Upper lobe of left lung (tissue), 5 donors: ENCODE measurements around the genes ASIC2, SLFN5 and PEX12.

DNA sequence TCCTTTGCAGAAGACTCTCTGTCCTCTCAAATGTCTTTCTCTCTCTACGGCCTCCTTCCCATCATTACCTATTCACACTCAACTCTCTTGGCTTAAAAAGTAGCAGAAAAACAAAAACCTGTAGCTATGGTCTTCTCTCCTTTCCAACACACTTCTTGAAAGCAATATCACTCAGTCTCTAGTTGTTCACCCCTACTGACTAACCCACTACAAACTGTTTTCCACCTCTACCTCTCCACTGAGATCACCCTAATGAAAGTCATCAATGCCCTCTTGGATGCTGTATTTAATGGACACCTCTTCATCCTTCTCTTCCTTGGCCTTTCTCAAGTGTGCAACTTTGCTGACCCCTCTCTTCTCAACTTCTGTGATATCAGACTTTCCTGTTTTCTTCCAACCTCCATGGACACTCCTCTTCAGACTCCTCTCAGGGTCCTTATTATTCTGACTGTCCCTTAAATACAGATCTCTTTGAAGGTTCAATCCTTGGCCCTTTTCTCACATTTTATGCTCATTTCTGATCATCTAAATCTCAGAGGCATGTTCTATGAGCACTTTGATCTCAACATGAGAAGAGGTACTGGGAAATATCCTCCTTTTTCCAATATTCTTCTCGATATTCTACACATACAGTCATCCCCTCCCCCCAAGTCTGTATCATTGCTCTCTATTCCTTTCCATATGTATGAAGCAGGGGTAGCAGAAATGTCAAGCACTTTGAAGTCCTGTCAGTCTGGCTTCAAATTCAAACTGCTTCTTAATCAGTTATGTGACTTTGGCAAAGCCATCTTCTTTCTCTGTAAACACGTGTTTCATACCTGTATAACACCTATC is 20.4 kb downstream of the MYO1D start:
- PRO-cap, 2 experiments = no peak in any of the 2 experiments
- RAMPAGE, long total RNA, 4 experiments = start-site peak on the minus strand in 1 of 4 experiments, centred at position 163 of the sequence, 5 reads per replicate

GRCh38 chr17:33293022-33293668 is at the start of gene ASIC2:
Gene ASIC2 (minus strand): TSS chr17:33293295.
- PRO-cap, 2 experiments = no peak in any of the 2 experiments
- RAMPAGE, long total RNA, 4 experiments = no peak in any of the 4 experiments

DNA sequence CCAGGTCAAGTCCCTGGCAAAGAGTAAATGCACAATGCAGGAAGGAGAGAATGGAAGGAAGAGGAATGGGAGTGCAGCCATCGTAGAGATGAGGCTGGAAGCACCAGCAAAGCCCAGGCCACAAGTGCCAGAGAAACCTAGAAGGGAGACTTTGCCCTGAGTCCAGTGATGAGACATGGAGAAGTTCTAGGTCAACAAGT is 120.7 kb upstream of the CCL2 start:
- PRO-cap, 2 experiments = no peak in any of the 2 experiments
- RAMPAGE, long total RNA, 4 experiments = no peak in any of the 4 experiments

GRCh38 chr17:34851973-34852606 is 109.2 kb downstream of the CCT6B start:
- PRO-cap, 2 experiments = no peak in any of the 2 experiments
- RAMPAGE, long total RNA, 4 experiments = no peak in any of the 4 experiments

DNA sequence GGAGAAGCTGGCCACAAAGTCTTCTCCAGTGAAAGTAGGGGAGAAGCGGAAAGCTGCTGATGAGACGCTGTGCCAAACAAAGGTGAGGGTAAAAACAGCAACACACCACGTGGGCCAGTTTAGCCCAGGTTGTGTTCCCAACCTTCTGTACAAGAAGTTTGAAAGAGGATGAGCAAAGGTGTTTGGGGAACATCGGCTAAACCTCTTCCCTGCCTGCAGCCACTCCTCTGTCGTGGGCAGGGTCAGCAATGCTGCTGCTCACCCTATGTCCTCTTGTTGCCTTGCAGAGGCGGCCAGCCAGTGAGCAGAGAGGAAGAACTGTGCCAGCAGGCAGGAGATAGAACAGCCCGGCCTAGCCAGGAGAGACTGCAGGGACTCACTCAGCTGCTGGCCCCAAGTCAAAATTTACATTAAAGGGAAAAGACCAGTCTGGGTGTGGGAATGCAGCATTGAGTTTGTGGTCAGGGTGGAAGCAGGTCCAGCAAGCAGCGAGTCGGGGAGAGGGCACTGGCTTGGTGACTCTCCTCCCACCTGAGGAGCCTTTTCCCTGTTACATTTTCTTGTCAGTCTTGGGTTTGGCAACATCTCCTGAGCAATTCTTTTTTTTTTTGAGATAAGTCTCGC is 22.5 kb downstream of the LIG3 start:
- PRO-cap, 2 experiments = no peak in any of the 2 experiments
- RAMPAGE, long total RNA, 4 experiments = no peak in any of the 4 experiments

GRCh38 chr17:35005242-35006304 is 25.3 kb downstream of the LIG3 start:
- PRO-cap, 2 experiments = no peak in any of the 2 experiments
- RAMPAGE, long total RNA, 4 experiments = no peak in any of the 4 experiments

GRCh38 chr17:35026188-35026840 is 37.2 kb downstream of the RFFL start:
- PRO-cap, 2 experiments = no peak in any of the 2 experiments
- RAMPAGE, long total RNA, 4 experiments = no peak in any of the 4 experiments

DNA sequence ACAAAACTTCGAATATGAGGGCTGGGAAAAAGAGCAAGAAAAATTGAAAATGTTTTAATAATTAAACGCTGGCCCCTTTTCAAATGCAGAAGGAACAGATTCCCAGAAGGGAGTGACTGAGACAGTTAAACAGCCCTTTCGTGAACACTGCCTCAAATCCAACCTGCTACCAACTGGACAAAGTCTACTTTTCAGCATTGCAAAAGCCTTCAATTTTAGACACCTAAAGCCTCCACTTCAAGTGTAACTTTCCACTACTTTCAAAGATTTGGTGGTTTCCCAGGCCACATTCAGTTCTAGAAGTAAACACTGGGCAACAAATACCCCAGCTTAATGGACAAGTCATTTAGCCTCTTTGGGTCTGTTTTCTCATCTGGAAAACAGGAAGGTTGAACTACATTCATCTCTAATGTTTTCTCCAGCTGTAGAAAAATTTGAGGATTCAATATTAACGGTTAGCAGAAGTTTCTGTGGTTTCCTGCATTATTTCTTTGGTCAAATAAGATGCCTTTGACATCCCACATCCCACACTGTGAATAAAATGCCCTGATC is 11.8 kb downstream of the RFFL start:
- PRO-cap, 2 experiments = no peak in any of the 2 experiments
- RAMPAGE, long total RNA, 4 experiments = start-site peak on the minus strand in 1 of 4 experiments, centred at position 194 of the sequence, 6 reads per replicate

GRCh38 chr17:35130014-35131202 is 9.0 kb downstream of the FNDC8 start:
- PRO-cap, 2 experiments = no peak in any of the 2 experiments
- RAMPAGE, long total RNA, 4 experiments = no peak in any of the 4 experiments

GRCh38 chr17:35213342-35213956 is 19.3 kb upstream of the SLC35G3 start:
- PRO-cap, 2 experiments = no peak in any of the 2 experiments
- RAMPAGE, long total RNA, 4 experiments = no peak in any of the 4 experiments

GRCh38 chr17:35242812-35243424 is at the start of gene SLFN5:
Gene SLFN5 (plus strand): TSS chr17:35243072.
- PRO-cap, 2 experiments = peak in 2 of 2 experiments; most common plus-strand start chr17:35243069 (in 1); most common minus-strand start chr17:35242908 (in 1)
- RAMPAGE, long total RNA, 4 experiments = start-site peak on the plus strand in 4 of 4 experiments, at chr17:35243067-35243076 at its widest, 313 to 1,193 reads per replicate; start-site peak on the minus strand in 1 of 4 experiments, at chr17:35242912-35242945 at its widest, 6 reads per replicate

- PRO-cap, 2 experiments = no peak in any of the 2 experiments
- RAMPAGE, long total RNA, 4 experiments = no peak in any of the 4 experiments
These were observed 59.3 kb downstream of the SLFN11 start for GRCh38 chr17:35313863-35314798.

DNA sequence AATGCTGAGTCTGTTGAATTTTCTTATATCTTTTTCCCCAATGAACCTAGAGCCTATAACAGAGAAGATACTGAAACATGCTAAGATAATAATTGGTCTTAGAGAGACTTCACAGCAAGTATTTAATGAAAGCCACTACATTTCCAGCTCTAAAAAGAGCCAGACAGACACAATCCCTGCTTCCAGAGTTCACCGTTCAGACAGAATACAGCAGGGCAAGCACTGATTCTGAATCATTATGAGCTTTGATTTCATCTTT is 2.4 kb upstream of the SLFN11 start:
- PRO-cap, 2 experiments = peak in 1 of 2 experiments; most common minus-strand start position 209 of the sequence (in 1)
- RAMPAGE, long total RNA, 4 experiments = no peak in any of the 4 experiments

DNA sequence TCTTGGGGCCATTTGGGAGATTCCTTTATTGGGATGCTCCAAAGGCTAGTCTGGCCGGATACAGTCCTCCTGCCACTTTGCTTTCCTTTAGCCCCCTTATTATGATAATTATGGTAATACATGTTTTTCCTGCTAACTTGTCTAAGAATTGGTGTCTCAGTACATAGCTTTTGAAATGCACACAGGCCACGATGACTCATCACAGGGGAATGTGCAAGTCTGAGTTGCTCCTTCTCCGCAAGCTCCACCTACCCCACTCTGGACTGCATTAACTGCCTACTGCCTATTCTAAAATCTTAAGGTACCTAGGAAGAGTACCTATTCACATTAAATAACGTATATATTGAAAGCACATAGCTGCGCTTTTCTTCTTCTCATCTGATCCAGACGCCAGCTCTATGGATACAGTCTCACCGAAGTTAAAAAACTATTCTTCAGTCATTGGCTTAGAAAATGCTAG is 1.3 kb upstream of the SLFN12 start:
- PRO-cap, 2 experiments = no peak in any of the 2 experiments
- RAMPAGE, long total RNA, 4 experiments = no peak in any of the 4 experiments

DNA sequence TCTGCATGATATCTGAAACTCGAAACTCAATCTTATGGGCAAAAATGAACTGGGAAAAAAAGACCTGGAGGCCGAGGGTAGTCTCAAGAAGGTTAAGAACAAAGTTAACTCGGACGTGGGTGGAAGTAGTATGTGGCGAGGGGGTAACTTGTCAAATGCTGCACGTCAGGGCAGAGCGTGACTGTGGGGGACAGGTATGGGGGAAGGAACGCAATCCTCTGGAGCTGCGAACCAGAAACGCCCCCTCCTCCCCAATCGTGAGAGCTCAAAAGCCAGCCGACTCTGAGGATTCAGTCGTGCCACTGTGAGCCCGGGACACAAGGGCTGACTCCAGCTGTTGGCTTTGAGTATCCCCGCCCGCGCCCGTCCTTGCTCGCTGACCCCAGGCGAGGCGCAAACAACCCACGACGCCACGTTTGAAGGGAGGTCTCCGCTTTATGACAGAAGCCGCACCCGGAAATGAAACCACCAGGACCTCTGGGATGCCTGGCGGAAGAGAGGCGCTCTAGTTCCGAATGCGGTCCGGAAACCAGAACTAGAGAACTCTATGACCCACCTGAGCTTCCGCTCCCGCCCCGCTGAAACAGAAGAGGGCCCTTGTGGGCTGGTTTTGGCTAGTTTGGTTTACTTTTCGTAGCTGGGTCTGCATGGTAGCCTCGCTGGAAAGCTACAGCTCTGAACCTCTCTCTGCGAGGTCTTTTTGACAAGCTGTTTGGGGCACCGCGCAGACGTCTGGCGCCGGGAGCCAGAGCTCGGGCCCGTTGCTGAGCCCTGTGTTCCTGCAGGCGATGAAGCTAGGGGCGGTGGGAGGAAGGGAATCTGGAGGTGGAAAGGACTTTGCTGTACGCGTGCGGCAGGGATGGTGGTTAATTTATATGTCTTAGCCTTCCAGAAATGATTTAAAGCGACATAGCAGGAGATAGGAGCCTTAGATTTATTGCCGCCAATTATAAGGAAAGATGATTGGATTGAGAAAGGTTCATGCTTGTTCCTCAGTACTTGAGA is at the start of gene PEX12:
Gene PEX12 (minus strand): TSS at position 442 of the 1,005 bp plus-strand sequence.
- PRO-cap, 2 experiments = peak in 2 of 2 experiments; most common plus-strand start position 627 of the sequence (in 2); most common minus-strand start position 439 of the sequence (in 2)
- RAMPAGE, long total RNA, 4 experiments = start-site peak on the minus strand in 2 of 4 experiments, centred at positions 419 to 438 of the sequence, 14 to 64 reads per replicate

- PRO-cap, 2 experiments = no peak in any of the 2 experiments
- RAMPAGE, long total RNA, 4 experiments = no peak in any of the 4 experiments
These were observed 20.4 kb downstream of the AP2B1 start for GRCh38 chr17:35607399-35608079.

- PRO-cap, 2 experiments = no peak in any of the 2 experiments
- RAMPAGE, long total RNA, 4 experiments = no peak in any of the 4 experiments
These were observed 9.9 kb downstream of the RASL10B start for GRCh38 chr17:35740928-35742113.

GRCh38 chr17:35819658-35820440 is 10.6 kb downstream of the TAF15 start:
- PRO-cap, 2 experiments = no peak in any of the 2 experiments
- RAMPAGE, long total RNA, 4 experiments = start-site peak on the plus strand in 1 of 4 experiments, at chr17:35820026-35820120 at its widest, 22 reads per replicate

- PRO-cap, 2 experiments = no peak in any of the 2 experiments
- RAMPAGE, long total RNA, 4 experiments = no peak in any of the 4 experiments
These were observed 26.6 kb downstream of the TAF15 start for GRCh38 chr17:35835669-35836423.

DNA sequence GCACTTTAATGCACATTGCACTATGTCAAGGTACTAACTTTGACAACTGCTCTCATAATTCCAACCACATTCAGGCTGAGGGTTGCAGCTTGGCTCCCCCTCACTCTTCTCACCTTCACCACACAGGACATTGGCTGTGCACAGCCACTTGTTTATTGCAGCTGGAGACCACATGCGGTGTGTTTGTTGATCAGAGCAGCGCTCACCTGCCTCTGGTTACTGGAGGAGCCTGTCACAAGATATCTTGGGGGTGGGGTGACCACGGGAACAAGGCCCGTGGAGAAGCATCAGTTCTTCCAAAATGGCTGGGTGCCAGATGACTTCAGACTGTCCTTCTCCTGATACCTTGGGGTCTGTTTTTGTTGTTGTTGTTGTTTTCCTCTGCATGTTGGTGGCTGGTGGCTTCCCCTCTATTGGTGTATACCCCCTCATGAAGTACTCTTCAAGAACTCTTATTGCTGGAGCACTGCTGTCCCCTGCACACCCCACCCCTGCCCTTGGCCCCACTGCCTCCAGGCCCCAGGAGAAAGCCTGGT is 10.7 kb upstream of the CCL5 start:
- PRO-cap, 2 experiments = no peak in any of the 2 experiments
- RAMPAGE, long total RNA, 4 experiments = no peak in any of the 4 experiments